Placental pericyte (primary cell): ENCODE data around the gene MYRF.

DNA sequence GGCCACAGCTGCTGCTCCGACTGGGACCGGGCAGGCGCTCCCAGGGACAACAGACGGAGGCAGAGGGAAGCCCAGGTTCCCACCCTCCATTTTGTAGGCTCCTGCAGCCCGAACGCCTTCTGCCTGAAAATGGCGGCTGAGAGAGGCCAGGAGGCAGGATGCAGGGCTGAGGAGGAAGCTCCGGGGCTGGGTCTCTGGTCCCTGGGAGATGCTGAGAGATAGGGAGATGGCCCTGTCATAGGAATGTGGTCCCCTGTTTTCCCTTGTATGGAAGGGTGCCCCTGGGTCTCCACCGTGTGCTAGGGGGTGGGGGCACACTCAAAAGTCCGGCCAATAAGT lies 10.1 kb downstream of the CD6 start:
- CAGE, long polyA plus RNA: no peak

- CAGE, long polyA plus RNA: no peak
Measured at GRCh38 chr11:60981989-60982707, 10.7 kb downstream of the CD6 start.

DNA sequence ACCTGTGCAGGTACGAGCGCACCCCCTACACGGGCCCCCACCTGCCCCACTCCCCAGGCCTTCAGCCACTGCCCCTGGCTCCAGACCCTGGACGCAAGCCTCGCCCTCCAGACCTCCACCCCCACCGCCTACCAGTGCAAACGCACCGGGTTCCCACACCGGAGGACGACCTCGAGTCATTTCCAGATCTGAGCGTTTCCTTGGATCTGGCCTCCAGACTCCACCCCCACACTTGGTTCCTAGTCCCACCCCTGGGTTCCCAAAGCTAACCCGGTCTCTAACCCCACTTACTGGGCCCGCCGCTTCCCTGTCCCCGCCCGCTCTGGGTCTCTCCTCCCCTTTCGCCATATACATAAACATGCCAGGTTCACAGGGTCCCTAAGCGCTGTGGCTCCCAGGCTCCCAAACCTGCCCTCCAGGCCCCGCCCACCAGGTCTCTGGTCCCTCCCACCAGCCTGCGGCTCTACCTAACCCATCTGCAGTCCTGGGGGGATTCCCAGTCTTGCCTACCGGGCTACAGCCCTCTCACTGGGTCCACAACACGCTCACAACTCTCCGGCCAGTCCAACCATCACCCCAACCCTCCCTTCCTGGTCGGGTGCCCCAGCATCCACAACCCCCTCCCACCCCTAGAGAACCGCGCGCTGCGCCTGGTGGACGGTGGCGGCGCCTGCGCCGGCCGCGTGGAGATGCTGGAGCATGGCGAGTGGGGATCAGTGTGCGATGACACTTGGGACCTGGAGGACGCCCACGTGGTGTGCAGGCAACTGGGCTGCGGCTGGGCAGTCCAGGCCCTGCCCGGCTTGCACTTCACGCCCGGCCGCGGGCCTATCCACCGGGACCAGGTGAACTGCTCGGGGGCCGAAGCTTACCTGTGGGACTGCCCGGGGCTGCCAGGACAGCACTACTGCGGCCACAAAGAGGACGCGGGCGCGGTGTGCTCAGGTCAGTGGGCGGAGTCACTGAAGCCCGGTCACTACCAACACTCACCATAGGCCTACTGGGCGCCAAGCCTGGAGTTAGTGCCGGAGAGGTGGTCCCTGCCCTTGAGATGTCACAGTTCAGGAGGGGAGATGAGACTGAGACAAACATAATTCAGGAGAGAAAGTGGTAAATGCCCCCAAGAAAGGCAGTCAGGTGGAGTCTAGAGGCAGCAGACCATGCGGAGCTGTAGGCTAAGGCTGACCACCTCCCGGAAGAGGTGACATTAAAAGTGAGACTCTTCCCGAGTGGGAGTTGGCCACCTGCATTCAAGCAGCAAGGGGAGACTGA lies 36.9 kb downstream of the CD6 start:
- CAGE, long polyA plus RNA: no peak

- CAGE, long polyA plus RNA: no peak
Measured at GRCh38 chr11:61042601-61042930, 59.7 kb upstream of the CD5 start.

DNA sequence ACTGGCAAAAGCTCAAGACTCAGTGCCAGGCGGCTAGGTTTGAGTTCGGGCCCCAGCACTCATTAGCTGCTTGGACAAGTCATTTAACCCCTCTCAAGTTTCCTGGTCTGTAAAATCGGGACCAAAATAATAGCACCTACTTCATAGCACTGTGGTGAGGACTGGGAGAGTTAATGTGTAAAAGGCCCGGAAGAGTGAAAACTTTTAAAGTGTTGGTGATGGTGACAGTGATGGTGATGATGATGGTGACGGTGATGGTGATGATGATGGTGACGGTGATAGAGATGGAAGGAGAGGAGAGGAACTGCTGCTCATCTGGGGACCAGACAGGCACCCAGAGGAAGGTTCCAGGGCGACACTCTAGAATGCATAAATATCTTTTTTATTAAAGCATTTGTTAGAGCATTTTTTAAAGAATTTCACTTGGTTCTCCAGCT lies 8.4 kb downstream of the CD5 start:
- CAGE, long polyA plus RNA: no peak

DNA sequence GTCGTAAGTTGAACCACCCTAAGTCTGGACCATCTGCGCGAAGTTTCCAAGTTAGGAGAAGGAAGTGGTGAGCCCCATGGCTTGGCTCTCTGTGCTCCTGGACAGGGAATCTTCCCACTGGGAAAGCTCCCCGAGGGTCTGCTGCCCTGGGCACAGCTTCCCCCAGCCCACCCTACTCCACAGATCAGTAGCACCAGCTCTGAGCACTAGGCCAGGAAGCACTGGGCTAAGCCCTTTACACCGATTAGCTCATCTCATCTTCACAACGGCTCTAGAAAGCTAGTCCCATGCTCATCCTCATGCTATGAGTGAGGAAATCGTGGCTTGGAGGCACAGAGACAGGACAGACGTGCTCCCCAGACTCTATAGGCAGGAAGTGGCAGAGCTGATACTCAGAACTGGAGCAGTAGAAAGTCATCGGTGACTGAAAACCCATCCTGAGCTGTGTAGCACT lies 9.4 kb downstream of the CD5 start:
- CAGE, long polyA plus RNA: no peak

DNA sequence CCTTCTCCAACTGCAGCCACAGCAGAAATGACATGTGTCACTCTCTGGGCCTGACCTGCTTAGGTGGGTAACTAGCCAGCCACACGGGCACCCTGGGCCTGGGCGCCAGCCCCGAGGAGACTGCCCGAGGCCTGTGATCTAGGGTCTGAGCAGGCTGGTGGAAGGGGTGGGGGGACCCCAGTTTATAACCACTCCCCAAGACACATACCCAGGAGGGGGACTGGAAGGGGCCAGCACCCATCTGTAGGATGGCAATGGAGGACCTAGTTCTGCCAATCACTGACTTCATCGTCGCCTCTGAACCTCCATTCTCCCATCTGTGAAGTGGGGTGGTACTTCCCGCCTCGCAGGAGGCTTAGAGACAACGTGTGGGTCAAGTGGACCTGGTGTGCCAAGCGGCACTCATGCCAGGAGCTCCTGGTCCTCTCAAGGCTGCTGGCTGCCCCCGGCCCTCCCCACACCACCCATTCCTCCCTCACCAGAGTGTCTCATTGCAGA lies 16.2 kb downstream of the CD5 start:
- CAGE, long polyA plus RNA: no peak

GRCh38 chr11:61120431-61121663 lies 18.6 kb downstream of the CD5 start:
- CAGE, long polyA plus RNA: no peak

DNA sequence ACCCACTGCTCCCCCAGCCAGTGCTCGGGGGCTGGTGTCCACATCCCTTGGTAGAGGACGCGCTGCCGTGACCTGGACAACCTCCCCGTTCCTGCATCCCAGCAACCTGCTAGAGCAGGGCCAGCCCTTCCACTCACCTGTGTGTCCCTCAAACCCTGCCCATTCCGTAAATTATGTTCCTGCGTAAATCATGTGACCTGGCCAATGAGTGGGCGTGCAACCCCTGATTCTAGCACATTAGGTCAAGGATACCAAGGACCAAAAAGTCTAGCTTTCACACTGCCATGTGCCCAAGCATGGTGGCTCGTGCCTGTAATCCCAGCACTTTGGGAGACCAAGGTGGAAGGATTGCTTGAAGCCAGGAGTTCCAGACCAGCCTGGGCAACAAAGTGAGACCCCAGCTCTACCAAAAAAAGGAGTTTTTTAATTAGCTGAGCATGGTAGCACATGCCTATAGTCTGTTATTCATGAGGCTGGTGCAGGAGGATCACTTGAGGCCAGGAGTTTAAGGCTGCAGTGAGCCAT lies 25.8 kb downstream of the CD5 start:
- CAGE, long polyA plus RNA: no peak

DNA sequence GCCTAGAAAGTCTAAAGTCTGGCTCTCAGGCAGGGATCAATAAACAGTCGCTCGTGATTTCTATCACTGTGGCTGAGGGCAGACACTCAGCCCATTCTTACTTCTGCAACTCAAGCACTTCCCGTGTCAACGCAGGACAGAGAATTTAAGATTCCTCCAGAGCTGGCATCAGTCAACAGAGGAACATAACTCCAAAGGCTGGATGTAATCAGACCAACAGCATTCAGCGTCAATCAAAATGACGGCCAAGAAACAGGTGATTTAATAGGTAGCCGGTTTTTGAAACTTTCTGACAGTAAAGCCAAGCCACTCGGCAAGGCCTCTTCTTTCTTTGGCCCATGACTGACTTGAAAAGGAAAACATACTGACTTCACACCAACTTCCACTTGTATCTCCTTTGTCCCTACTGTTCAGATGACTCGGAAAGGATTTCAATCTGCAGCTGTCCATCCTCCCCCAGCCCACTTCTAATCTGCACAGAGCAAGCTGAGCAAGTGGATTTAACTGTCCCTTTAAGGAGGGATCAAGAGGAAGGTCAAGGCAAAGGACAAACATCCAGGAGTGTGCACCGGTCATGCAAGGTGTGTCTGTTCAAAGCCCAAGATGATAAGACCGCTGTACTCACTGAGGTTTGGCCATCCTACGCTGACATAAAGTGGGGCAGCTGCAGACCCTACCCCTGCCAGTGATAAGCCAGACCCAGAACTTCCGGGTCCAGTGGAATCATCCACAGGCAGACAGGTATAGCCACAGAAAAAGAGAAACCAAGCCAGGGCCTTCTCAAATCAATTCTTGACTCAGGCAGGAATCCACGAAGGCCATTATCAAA lies 9.4 kb downstream of the VPS37C start:
- CAGE, long polyA plus RNA: no peak

DNA sequence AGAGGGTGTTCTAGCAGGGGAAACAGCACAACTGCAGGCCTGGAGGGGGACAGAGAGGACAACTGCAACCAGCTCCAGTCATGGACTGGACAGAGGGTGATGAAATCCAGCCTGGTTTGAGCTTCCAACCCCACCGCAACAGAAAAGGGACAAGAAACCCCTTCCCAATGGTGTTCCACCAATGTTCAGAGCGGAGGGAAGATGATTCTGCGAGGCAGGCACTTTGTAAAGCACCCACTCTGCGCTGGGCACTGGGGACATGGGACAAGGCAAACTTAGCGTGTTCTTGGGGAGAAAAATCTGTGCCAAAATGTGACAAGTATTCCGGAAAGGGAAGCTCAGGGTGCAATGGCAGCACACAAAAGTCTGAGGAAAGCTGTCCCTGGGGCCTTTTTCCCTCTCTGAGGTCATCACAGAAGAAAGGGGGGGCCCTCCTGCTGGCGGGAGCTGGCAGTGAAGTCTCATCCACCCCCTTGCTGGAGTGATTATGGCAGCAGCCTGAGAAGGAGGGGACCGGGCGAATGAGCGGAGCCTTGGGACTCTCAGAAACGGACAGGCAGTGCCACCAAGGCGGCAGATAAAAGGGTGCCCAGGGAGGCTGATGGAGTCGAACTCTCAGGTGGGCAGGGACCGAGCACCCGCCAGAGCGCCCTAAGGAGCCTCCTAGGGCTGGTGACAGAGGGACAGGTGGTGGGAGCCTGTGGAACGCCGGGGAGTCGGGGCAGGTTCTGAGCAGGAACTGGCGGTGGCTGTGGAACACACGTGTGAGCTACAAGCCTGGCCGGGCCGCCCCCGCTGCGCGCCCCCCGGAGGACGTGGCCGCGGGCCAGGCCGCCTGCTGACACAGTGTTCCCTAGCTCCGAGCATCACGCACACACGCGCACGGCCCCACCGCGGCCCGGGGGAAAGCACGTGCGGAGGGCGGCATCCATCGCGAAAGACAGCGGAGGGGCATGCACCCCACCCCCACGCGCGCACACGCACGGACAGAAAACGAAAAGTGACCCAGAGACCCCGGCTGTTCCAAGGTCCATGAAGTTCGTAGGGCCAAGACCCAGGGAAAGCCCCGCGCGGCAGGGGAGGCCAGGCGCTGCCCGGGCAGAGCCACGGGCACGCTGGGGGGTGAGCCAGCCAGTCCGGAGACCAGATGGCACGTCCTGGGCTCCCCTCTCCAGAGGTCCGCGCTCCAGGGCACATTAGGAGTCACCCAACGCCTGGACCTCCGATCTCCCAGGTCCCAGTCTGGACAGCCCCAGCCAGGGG lies 1.2 kb downstream of the VWCE start:
- CAGE, long polyA plus RNA: no peak

GRCh38 chr11:61331403-61331875 lies 1.5 kb downstream of the DDB1 start:
- CAGE, long polyA plus RNA: no peak

GRCh38 chr11:61346051-61346750 lies 13.2 kb downstream of the TKFC start:
- CAGE, long polyA plus RNA: no peak

GRCh38 chr11:61348800-61349713 lies 12.6 kb downstream of the CYB561A3 start:
- CAGE, long polyA plus RNA: no peak

GRCh38 chr11:61454183-61455027 lies 24.5 kb downstream of the SDHAF2 start:
- CAGE, long polyA plus RNA: no peak

DNA sequence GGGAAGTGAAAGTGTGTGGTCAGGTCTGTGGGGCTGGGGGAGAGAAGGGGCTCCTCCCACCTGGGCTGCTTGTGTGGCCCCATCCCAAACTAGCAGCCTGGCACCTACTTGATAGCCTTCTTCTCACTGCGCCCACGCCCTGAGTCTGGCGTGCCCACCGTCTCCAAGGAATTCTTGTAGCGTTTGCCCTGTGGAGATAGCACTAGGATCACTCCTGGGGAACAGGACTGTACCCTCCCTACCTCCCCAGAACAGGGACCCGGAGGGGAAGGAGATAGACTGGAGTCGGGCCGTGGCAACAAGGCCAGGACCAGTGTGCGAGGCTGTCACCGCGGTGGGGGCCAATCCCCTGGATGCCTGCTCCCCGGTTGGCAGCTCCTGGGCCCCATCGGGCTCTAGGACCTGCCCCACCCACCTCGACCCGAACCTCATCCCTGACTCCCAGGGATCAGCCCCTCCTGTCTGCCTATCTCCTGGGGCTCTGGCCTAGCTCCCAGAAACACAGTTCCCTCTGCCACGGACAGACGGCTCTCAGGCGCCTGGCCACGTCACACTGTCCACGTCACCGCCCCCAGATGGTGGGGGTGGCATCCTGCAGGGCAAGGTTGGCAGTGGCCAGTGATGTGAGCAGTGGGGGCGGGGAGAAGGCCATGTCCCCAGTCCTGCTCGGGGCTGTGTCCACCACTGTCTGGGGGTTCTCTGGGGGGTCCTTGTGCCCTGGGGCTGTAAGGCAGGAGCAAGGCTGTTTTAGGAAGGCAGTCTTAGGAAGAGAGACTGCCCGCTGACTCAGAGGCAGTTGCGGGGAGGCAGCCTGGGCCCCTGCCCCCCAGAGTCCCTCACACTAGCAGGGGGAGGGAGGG lies 29.4 kb downstream of the SYT7 start:
- CAGE, long polyA plus RNA: no peak

DNA sequence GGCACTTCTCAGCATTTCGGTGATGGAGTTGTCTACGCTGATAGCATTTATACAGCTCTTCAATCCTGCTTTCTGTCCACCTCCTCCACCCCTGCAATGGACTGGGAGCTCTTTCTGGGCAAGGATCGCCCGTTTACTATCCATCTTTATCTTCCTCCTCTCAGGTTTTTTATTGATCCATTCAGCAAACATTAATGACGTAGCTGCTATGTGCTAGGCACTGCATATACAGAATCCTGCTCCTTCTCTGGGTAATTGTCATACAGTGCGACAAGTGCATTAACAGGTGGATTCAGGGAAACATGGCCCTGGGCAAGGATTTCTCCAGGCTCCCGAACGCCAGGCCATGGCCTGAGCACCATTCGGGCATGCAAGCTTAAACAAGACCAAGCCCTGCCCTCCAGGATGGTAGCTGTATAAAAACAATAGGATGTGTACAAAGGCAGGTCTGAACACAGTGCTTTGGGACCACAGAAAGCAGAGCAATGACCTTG lies 9.0 kb upstream of the SYT7 start:
- CAGE, long polyA plus RNA: no peak

GRCh38 chr11:61600754-61601155 lies 19.9 kb upstream of the SYT7 start:
- CAGE, long polyA plus RNA: no peak

DNA sequence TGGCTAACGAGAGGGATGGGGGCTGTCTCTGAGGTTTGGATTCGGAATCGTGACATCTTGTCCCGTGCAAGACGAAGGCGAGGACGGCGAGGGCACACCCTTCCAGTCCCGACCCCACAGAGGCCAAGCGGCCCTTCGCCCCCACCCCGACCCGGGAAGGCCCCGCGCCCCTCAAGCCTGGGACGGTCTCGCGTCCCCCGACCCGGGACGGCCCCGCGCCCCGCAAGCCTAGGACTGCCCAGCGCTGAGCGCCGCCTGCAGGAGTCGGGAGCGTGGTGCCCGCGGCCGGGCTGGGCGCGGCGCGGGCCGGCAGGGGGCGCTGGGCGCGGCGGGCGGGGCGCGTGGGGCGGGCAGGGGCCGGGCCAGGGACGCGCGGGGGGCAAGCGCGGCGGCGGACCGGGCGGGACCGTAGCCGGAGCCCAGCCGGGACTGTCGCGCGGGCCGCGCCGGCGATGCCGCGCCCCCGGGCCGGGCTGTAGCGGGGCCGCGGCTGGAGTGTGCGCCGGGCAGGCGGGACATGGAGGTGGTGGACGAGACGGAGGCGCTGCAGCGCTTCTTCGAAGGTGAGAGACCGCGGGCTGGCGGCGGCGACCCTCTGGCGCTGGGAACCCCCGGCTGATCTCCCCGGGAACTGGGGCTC lies at the start of gene MYRF:
Gene MYRF (plus strand): TSS at position 409 of the 640 bp plus-strand sequence.
- CAGE, long polyA plus RNA: no peak

GRCh38 chr11:61764299-61764938 lies 12.0 kb downstream of the MYRF start:
- CAGE, long polyA plus RNA: no peak